ENCODE results near the genes RTKN and INO80B.

DNA sequence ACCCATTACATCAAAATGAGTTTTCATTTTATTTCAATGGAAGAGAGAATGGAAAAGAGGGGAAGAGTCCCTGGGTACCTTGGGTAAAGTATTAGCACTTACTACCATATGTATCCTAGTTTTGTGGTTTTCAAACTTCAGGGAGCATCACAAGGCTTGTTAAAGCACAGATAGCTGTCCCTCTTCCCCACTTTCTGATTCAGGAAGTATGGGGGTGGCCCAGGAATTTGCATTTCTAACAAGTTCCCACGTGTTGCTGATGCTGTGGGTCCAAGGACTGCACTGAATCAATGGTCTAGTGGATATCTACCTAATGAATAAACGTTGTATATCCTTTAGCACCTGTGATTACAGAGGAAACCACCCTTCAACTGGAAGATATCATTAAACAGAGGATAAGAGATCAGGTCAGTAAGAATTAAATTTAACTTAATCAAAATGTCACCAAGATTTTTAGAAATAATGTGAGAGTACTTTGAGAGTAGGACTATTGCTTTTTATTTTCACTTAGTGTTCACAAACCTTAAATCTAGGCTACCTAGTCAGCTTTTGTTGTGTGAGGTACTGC lies 9.1 kb downstream of the MPHOSPH10 start:
- RRBS: no CpG with 5 or more reads among the region's 2 CpGs

DNA sequence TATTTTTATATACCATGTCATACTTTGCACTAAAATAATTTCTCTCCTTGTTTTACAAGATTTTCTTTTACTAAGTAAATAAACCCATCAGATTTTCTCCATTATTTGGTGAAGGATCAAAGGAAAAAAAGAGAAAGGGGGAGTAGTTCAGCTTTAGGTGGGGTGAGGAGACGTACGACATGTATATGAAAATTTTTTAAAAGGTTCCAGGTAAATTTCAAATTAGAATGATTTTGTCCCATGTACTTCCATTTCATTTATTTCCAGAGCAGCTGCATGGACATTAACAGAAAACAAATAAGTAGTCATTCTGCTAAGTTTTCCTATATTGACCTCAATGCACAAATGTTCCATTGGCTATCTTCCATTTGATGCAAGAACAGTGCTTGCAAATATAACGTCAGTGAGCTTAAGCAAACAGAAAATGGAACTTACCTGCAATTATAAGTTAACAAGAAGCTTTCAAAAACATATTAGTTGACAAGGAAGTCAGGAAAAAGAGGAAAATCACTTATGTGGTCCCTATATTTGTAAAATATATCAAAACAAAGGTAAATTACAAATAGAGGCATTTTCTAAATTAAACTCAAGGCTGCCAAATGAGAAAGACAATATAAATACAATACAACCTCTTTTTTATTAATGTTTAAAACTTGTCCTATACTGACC lies 16.6 kb downstream of the PAIP2B start:
- RRBS: no CpG with 5 or more reads among the region's 3 CpGs

- RRBS: no CpG with 5 or more reads among the region's 13 CpGs
These were observed 115.0 kb downstream of the CYP26B1 start for GRCh38 chr2:72032564-72033158.

DNA sequence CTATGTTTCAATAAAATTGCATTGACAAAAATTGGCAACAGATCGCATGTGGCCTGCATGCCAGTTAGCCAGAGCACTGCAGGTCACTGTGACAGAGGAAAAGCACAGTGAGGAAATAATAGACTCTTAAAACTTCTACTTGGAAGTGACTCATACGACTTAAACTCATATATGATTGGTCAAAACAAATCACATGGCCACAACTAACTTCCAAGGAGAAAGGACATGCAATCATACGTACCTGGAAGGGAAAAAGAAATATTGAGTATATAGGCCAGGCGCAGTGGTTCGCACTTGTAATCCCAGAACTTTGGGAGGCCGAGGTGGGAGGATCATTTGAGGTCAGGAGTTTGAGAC lies 44.3 kb downstream of the EXOC6B start:
- RRBS: no CpG with 5 or more reads among the region's 6 CpGs

- RRBS: 7% methylated on average over 23 of the region's 60 CpGs
These were observed 26.8 kb upstream of the NOTO start for GRCh38 chr2:73175519-73176073.

GRCh38 chr2:73418427-73418626 lies 32.7 kb downstream of the ALMS1 start:
- RRBS: no CpG with 5 or more reads among the region's 6 CpGs

DNA sequence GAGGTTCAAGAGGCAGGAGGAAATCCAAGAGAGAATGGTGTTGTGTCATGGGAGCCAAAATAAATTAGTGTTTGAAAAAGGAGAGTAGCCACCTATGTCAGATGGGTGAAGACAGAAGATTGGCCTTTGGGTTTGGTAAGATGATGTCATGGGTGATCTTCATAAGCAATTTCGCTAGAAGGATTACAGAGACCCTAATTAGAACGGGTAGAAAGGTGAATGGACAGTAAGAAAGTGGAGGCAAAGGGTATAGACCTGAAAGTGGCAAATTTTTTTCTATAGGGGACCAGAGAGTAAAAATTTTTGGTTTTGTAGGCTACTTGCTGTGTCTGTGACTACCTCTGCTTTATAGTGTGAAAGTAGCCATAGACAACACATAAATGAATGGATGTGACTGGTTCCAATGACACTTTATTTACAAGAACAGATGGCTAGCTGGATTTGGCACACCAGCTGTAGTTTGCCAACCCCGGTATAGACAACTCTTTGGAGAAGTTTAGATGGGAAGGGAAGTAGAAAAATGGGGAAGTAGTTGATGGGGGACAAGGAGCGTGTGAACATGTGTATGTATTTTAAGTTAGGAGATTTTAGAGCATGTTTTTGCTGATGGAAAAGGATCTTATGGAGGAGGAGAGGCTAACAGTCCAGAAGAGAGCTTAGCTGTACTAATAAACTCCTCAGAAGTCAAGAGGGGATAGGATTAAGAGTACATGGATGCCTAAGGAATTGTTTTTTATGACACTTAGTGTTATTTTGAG lies 9.3 kb downstream of the STAMBP start:
- RRBS: no CpG with 5 or more reads among the region's 4 CpGs

GRCh38 chr2:73890709-73891089 lies 2.1 kb upstream of the ACTG2 start:
- RRBS: no CpG with 5 or more reads among the region's 3 CpGs

- RRBS: no CpG with 5 or more reads among the region's 12 CpGs
These were observed 3.7 kb downstream of the ACTG2 start for GRCh38 chr2:73896270-73897050.

DNA sequence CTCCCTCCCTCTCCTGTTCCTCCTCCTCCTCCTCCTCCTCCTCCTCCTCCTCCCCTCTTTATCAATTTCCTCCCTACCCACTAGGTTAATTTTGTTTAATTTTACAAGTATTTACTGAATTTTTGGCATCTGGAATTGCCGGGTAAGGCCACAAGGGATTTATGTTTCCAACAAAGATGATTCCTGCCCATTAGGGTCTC lies 6.3 kb upstream of the DGUOK start:
- RRBS: no CpG with 5 or more reads among the region's 1 CpG

GRCh38 chr2:73956462-73957088 lies 28.1 kb upstream of the TET3 start:
- RRBS: no CpG with 5 or more reads among the region's 6 CpGs

- RRBS: 94% methylated on average over 3 of the region's 24 CpGs
These were observed 63.2 kb downstream of the TET3 start for GRCh38 chr2:74047524-74048643.

DNA sequence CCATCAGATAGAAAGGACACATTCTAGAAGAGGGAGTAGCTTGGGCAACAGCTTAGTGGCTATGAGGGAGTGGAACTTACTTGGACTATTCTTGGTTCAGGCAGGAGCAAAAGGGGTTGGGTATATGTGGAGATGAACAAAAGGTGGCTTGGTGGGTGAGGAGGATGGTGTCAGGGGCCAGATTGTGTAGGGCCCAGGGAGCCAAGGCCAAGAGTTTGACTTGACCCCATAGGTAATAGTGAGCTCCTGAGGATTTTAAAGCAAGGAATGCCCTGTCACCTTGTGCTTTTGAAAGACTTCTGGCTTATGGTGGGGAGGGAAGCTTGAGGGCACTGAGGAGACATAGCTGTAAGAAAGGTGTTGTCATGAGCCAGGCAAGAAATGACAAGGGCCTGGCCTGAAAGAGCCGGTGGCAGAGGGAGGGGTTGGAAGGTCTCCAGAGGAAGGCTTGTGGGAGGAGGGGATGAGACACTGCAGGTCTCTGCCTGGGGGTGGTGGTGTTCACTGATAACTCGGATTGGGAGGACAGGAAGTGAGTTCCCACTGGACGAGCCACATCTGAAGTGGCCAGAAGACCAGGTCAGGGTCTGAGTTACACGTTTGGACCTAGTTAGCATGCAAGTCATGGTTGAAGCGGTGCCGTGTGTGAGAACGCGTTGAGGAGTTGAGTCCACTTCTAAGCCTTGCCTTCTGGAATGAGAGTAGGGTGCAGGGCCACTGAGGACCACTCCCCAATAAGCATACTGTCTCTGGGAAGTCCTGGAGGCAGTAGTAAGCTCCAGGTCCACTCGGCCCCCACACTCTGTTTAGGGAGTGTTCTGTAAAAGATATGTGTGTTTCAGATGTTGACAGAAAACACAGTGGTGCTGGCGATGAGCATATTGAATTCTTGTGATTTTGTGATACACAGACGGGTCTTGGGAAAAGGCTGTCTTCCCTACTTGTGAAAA lies 64.3 kb downstream of the TET3 start:
- RRBS: no CpG with 5 or more reads among the region's 11 CpGs

DNA sequence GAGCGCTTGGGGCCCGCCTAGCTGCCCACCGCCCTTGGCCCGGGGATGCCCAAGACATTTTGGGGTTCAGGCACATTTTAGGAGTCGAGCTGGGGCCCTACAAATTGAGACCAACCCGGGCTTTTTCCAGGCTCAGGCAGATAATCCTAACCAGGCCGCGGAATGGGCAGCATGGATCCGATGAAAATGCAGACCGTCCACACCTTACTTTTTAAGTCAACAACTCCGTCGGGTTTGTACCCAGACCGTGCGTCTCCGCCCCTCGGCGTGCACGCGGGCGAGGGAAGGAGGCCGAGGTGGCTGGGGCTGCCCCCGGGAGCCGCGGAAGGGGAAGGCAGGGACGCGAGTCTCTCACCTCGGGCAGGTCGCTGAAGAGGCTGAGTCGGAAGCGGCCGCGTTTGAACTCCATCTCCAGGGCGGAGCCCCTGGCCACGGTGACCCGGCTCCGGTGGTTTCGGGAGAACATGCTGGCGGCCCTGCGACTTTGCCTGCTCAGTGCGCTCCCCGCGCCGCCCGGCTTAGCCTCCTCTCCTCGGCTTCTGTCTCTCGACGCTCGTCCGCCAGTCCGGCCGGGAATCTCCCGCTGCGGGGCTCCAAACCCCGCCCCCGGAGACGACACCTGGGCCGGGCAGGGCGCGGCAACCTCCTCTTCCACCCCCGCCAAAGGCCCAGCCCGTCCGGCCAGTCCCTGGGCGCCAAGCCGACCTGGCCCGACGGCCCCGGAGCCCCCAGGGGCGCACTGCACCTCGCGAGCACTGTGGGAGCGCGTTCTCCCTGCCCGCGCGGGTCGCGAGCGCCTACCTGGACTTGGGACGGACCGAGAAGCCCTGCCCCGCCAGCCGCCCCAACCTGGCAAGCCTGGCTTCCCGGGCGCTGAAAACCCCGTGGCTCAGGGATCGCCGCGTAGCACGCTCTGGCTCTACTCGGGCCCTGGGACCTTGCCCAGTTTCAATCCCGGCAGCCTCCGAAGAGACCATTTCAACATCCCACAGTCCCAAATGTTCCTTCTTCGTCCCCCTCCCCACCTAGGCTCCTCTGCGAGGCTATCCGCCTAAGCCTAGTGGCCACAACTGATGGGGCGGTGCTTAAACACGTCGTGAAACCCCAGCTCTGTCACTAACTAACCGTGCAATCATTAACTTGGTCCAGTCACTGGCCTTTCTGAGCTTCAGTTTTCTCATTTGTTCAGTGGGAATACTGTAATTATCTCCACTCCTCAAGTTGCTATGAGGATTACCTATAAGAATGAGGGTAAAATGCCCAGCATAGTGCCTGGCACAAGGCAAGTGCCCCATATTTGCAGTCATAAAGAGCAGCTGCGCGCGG lies at the start of gene RTKN:
TSS of gene RTKN (minus strand) at position 587 of the 1,326 bp plus-strand sequence.
- RRBS: 96% methylated on average over 36 of the region's 102 CpGs

DNA sequence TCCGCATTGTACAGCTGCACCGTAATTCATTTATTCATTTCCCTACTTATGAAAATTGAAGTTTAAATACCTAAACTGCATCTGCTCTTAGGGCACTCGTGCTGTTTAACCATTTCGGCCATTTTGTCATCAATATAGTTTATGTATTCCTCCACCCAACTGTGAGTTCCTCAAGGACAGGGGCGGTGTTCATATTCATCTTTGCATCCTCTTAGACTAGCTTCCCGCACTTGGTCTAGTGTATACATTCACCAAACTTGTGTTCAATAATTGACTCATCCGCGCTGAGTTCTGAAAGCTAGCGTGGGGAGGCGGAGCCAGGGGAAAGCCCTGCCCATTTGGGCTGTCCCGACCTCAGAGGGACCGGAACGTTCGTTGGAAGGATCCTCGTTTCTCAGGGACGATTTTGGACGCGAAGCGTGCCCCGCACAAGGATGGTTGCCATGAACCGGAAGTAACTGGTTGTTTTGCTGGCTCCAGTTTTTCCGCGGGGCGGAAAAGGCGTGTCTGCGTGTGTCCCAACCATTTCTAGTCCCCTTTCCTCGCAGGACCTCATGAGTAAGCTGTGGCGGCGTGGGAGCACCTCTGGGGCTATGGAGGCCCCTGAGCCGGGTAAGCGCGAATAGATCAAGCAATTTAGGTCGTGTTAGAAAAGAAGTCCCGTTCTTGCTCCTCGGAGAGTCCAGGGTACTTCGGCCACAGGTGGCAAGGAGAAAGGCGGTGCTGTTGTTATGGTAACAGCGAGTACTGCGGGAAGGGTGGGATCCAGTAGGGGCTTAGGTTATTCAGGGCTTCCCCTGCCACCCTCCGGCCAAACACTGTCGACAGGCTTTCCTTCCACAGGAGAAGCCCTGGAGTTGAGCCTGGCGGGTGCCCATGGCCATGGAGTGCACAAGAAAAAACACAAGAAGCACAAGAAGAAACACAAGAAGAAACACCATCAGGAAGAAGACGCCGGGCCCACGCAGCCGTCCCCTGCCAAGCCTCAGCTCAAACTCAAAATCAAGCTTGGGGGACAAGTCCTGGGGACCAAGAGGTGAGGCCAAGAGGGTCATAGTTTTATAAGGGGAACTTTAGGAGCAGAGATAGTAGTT lies at the start of gene INO80B:
TSS of gene INO80B (plus strand) at position 525 of the 1,094 bp plus-strand sequence.
- RRBS: 1% methylated on average over 7 of the region's 46 CpGs

DNA sequence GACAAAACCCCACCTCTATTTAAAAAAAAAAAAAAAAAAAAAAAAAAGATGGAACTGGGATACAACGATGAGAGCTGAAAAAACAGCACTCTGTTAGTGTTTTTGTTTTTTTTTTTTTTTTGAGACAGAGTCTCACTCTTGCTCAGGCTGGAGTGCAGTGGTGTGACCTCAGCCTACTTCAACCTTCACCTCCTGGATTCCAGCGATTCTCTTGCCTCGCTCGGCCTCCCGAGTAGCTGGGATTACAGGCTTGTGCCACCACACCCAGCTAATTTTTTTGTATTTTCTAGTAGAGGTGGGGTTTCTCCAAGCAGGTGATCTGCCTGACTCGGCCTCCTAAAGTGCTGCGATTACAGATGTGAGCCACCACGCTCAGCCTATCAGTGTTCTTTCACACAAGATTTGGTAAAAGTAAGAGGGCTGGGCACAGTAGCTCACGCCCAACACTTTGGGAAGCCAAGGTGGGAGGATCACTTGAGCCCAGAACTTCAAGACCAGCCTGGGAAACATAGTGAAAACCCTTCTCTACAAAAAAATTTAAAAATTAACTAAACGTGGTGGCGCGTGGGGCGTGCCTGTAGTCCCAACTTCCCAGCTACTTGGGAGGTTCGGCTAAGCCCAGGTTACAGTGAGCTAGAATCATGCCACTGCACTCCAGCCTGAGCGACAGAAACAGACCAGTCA lies 1.2 kb downstream of the MRPL53 start:
- RRBS: no CpG with 5 or more reads among the region's 15 CpGs

GRCh38 chr2:74558105-74558794 lies 3.7 kb downstream of the DOK1 start:
- RRBS: no CpG with 5 or more reads among the region's 3 CpGs

GRCh38 chr2:74707443-74707930 lies 53.4 kb downstream of the SEMA4F start:
- RRBS: no CpG with 5 or more reads among the region's 1 CpG

GRCh38 chr2:74718942-74719664 lies 65.1 kb downstream of the SEMA4F start:
- RRBS: no CpG with 5 or more reads among the region's 4 CpGs